OCI-LY7 (cell line): Measurements from ENCODE around the genes EEF1A2, SOX18 and LKAAEAR1.

DNA sequence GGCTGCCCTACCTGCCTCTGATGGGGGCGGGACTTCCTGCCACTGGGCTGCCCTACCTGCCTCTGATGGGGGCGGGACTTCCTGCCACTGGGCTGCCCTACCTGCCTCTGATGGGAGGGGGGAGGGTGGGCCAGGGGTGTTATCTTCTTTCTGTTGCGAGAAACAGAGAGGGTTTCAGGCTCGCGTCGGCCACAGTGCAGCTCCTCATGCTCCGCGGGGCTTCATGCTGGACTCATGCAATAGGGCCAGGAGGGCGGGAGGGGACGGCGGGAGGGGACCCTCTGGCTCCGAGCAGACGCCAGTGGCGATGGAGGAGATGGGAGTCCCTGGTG is 48.7 kb upstream of the CHRNA4 start:
- PRO-cap = no peak
- RAMPAGE, long total RNA = no peak

- PRO-cap = no peak
- RAMPAGE, long total RNA = no peak
Measured at GRCh38 chr20:63498838-63499607, at the start of gene EEF1A2. Gene EEF1A2 (minus strand): TSS chr20:63499083.

GRCh38 chr20:63568933-63569747 is 4.9 kb downstream of the HELZ2 start:
- PRO-cap = no peak
- RAMPAGE, long total RNA = no peak

DNA sequence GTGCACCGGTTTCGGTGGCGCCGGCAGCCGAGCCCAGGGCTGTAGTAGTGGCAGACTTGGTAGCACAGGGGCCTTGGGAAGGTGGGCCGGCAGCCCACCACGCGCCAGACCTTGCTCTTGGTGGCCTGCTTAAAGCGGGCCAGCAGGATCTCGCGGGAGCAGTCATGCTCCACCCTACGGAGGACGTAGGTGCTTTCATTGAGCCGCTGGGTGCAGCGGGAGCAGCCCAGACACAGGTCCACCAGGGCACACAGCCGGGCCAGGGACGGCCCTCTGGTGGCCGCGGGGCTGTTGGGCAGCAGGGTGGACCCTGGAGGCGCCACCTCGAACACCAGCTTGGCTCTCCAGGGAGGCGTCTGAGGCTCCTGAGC is 1.2 kb downstream of the HELZ2 start:
- PRO-cap = no peak
- RAMPAGE, long total RNA = no peak

DNA sequence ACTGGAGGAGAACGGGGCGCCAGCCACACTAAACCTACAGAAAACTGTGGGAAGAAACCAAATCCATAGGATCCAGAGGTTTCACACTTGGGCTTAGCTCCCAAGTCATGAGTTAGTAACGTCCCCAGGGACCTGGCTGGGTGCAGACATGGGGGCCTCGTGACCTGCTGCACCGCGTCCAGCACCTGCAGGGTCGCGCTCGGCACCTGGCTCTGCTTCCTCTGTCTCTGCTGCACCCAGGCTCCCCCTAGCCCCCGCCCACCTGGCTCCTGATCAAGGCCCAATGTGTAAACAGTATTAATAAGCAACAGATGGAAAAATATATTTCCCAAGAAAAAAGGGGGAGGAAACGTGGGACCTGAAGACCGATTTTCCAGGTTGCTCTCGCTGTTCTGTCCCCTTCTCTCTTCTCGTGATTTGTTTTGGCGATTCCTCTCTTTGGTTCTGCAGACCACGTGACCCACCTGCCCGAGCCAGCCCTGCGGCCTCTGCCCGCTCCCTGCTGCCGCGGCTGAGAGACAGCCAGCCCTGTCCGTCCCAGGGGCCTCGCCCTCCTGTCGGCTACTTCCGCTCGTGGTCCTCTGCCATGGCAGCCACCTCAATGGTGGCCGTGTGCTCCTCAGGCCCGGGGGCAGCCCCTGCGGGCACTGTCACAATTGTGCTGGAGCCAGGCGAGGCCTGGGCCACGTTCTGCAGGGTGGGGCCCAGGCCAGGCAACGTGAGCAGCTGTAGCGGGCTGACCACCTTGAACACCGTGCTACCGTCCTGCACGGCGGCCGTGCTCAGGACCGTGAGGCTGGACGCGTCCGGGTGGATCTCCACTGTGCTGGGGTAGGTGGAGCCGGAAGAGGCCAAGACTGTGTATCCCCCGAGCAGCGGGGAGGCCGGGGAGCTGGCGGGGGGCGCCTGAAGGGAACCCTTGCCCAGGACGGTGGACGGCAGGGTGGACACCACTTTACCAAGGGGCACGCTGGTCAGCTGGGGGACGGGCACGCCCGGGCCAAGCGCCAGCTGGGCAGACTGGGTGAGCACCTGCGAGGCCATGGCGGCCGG is 15.8 kb upstream of the HELZ2 start:
- PRO-cap = no peak
- RAMPAGE, long total RNA = no peak

- PRO-cap = no peak
- RAMPAGE, long total RNA = no peak
Measured at GRCh38 chr20:63599086-63600188, 25.4 kb upstream of the HELZ2 start.

GRCh38 chr20:63656994-63658079 is 775 bp upstream of the RTEL1 start:
- PRO-cap = no peak
- RAMPAGE, long total RNA = no peak

GRCh38 chr20:63774875-63776083 is 35.7 kb downstream of the SLC2A4RG start:
- PRO-cap = no peak
- RAMPAGE, long total RNA = no peak

GRCh38 chr20:63789899-63791017 is 40.8 kb downstream of the ZBTB46 start:
- PRO-cap = no peak
- RAMPAGE, long total RNA = no peak

DNA sequence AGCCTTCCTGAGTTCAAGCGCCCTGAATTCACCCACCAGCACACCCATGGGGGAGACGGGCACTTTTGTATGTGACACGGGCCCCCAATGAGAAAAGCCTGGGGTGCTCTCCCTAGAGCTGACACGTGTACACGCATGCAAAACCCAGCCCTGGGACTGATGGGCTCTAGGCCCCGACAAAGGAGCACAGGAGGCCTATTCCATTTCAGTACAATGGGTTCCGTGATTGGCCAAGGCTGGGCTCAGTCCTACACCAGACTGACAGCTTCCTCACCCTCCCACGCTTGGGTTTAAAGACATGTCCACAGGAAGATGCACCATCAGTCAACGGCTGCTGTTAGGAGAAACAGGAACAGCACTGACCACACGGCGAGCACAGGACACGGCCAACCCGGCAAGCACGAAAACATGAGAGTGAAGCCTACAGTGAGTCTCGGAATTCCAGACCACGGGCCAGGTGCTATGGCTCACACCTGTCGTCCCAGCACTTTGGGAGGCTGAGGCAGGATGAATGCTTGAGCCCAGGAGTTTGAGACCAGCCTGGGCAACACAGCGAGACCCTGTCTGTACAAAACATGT is 8.7 kb downstream of the ZBTB46 start:
- PRO-cap = no peak
- RAMPAGE, long total RNA = no peak

- PRO-cap = no peak
- RAMPAGE, long total RNA = no peak
Measured at GRCh38 chr20:63863321-63863744, 1.7 kb upstream of the TPD52L2 start.

DNA sequence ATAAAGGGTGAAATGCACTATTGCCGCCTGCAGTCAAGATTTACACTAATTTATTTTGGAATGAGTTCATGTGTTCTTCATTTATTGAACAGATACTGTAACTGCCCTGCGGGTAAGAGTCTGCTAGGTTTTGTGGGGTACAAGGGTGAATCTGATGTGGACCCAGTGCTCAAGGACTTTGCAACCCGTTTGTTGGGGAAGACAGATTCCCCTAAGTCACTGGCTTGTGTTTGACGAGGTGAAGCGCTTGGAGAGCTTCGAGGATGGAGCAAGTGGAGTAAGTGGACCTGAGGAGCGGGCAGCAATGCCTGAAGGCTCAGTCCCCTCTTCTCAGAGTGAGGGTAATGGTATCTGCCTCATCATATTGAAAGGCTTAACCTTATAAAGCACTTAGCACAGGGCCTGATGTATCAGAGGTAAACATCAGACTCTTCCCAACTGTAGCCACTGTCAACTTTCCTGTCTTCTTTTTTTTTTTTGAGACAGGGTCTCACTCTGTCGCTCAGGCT is 2.4 kb upstream of the DNAJC5 start:
- PRO-cap = no peak
- RAMPAGE, long total RNA = no peak

GRCh38 chr20:64049056-64050159 is at the start of gene SOX18:
Gene SOX18 (minus strand): TSS chr20:64049639.
- PRO-cap = no peak
- RAMPAGE, long total RNA = no peak

DNA sequence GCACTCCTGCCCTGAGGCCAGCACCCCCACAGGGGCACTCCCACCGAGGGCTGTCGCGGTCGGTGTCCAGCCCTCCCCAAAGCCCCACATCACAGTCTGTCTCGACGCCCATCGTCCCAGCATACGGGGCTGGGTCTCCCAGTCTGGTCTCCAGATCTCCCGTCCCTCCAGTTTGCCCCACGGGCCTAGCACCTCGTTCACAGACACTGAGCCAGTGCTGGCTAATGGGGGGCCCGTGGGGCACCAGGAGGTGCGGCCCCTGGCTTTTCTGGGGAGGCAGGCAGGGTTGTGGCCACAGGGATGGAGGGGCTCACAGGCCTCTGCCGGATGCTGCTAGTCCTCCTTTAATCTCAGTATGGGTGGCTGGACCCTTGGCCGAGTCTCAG is 1.5 kb upstream of the SOX18 start:
- PRO-cap = no peak
- RAMPAGE, long total RNA = no peak

DNA sequence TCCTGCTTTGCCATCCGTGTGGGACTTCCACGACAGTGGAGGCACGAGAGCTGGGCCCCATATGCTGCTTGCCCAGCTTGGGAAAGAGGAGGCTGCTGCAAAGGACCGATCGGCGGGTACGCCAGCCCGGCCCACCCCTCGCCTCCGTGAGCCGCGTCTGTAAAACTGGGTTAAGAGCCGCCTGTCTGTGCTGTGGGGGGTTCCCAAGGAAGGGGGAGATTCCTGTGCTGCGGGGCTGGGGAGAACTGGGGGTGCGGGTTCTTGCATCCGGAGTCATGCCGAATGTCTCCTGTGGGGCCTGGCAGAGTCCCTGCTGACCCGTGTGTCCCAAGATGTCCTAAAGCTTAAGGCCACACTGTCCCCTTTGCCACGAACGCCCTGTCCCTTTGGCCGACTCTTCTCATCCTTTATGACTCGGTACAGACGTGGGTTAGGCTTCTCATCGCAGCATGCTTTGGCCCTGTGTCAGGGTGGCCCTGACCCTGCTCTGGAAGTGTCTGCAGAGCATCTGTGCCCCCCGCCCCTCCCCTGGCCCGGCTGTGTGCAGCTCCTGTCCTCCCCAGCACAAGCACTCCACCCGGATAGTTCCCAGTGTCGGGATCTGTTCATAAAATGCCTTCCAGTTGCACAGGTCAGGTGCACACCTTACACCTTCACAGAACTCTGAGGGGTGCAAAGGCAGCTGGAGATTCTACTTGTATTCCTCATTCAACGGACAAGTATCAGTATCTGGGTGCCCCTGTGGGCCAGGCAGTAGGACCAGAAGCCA is 539 bp downstream of the OPRL1 start:
- PRO-cap = unidirectional peak, minus-strand start at position 167 of the sequence
- RAMPAGE, long total RNA = no peak

- PRO-cap = no peak
- RAMPAGE, long total RNA = no peak
Measured at GRCh38 chr20:64083220-64084462, at the start of gene LKAAEAR1. Gene LKAAEAR1 (minus strand): TSS chr20:64084398.

DNA sequence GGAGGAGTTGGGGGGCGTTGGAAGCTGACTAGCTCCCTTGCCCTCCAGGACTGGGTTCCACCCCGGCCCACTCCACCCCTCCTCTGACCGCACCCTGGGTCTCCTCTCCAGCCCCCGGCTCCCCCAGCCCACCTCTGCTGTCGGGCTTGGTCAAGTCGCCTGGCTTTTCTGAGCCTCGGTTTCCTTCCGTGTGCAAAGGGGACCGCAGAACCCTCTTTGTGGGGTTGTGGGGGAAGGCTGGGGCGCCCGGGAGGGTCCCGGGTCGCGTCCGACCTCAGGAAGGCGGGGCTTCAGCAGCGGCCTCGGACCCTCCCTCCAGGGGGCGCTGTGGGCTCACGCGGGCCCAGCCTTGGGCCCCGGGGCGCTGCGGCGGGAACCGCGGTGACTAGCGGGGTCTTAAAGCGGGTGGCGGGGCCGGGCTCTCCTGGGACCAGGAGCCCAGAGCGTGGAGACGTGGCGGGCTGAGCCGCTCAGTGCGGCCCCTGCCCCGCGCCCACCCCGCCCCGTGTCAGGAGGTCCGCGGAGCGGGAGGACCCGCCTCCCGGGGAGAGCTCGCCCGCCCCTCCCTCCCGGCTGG is 5.4 kb downstream of the NPBWR2 start:
- PRO-cap = no peak
- RAMPAGE, long total RNA = no peak

DNA sequence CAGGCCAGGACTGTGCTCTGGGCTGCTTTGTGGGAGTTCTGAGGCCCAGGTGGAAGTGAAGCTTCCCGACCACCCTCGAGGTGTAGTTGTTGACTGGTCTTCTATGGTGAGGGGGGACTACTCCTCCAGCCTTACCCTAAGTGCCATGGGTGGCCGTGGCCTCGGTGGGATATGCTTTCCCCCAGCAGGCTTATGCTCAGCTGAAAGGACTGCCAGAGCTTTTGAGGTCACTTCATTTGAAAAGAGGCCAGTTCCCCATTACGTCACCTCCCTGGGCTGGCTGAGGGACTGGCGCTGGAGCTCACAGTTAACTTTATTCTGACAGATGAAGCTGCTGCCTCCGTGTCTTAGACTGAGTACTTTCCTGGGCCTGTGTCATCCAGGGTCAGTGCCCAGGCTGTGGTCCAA is 42.9 kb upstream of the PCMTD2 start:
- PRO-cap = no peak
- RAMPAGE, long total RNA = no peak